ENCODE measurements around a stretch of chr14.

GRCh38 chr14:68047972-68048211 lies 228.3 kb downstream of the RAD51B start:
- PRO-cap = no peak

GRCh38 chr14:68103646-68104320 lies 284.2 kb downstream of the RAD51B start:
- PRO-cap = no peak

GRCh38 chr14:68145070-68145465 lies 325.5 kb downstream of the RAD51B start:
- PRO-cap = no peak

DNA sequence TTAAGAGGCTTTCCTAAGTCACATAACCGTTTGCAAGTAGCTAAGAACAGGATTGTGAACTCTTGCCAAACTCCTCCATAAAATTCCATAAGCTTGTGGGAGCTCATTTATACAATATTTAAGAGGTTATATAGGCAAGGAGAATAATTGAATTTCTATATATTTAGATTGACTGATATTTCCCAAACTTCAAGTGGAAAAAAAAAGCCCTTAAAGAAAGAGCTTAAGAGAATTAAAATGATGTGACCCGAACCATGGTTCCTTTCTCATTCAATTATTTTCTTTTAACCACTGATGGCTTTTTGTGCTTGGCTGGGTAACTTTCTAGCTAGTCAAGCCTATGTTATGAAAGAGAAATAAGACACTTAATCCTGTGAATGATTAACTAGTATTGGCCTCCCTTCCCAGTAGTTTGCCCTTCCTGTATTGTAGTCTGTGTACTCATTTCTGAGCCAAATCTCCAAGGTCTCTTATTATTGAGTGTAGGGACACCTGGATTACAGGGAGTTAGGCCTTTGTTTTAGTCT lies 352.9 kb downstream of the RAD51B start:
- PRO-cap = no peak

- PRO-cap = no peak
These were observed 380.2 kb downstream of the RAD51B start for GRCh38 chr14:68199595-68200423.

GRCh38 chr14:68367535-68368205 lies 425.2 kb downstream of the ZFP36L1 start:
- PRO-cap = no peak

DNA sequence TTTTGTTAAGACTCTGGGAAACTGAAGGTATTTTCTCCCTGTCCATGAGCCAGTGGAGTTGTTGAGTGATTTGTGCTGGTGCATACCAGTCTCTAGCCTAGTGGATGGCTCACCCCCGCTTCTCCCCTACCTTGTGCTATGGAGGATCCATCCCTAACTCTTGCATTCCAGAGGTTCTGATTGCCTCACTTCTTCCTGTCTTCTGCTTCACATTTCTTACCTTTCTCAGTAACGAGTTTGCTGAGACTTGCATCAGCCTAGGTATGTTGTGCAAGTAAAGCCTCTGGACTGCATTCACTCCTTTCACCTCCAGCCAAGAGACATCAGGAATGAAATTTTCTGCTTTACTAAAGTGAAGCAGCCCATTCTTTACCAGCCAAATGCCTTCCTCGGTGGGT lies 391.5 kb downstream of the ZFP36L1 start:
- PRO-cap = no peak

- PRO-cap = no peak
These were observed 391.1 kb downstream of the ZFP36L1 start for GRCh38 chr14:68401720-68402169.

GRCh38 chr14:68420224-68420654 lies 372.6 kb downstream of the ZFP36L1 start:
- PRO-cap = no peak

GRCh38 chr14:68458876-68459620 lies 333.8 kb downstream of the ZFP36L1 start:
- PRO-cap = no peak

DNA sequence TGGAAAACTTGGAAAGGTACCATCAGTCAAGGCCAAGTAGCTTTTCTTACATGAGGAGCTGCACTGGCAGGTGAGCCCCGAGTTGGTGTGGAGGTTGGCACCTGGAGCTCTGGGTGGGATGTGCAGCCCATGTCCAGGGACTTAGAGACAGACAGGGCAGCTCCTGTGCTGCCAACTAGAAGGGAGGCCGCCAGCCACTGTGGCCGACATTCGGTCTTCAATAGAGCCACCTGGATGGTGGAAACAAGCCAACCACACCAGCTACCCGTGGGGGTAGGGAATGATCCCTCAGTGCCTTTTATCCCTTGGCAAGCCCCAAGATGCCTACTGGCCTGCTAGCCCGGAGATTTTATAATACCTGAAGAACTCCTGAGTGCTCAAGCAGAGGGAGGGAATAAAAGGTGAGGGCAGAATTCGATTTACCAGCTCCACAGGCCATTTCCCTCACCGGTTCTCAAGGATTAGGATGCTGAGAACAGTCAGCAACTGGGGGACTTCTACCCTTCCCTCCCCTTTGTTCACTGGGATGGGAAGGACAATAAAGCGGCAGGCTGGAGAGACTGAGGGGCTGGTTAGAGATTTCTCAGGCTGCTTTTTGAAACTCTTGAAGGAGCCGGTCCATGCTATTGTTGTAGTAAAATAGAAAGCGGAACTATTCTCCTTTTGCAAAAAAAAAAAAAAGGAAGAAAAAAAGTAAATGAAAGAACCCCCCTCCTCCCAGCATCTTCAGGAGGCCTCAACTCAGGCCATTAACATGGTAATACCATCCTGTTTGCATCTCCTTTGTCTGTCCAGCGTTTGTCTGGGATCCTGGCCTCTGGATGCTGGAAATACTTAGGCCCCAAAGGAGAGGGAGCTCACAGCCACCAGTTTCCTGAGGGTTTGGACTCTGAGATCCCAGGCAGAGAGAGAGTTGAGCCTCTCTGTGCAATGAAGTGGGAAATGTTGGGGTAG lies 321.6 kb downstream of the ZFP36L1 start:
- PRO-cap = no peak

- PRO-cap = no peak
These were observed 227.7 kb downstream of the ZFP36L1 start for GRCh38 chr14:68565066-68565739.

GRCh38 chr14:68784964-68785466 lies 7.9 kb downstream of the ZFP36L1 start:
- PRO-cap = no peak

GRCh38 chr14:68793315-68793765 lies 473 bp upstream of the ZFP36L1 start:
- PRO-cap = bidirectional peak, plus-strand start at chr14:68793509, minus-strand start at chr14:68793380; bidirectional peak, plus-strand start at chr14:68793872, minus-strand start at chr14:68793602

DNA sequence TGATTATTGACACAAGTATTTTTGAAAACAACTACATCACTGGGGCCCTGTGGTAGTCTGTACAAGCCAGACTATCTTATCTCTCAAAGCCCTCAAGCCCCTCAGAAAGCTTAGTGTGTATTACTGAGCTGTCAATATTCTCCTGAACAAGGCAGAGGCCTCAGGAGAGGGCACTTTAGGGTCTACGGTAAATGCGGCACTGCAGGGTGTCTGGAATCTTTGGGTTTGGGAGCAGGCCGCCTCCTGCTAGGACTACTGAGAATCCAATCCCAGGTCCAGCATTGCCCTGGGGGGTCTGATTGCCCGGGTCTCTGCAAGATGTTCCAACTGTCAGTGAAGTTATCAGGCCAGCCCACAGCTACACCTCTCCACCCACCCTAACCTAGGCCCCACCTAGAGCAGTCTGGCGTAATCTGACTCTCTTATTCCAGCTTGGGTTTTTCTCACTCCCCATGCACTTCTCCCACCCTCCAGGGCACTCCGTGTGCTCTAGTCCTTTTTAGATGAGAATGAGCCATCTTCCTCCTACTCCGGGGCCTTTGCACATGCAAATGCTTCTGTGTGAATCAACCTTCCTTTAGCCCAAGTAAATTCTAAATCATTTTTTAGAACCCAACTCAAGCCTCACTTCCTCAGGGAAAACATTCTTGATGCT lies 4.3 kb upstream of the ZFP36L1 start:
- PRO-cap = no peak

GRCh38 chr14:68821429-68821768 lies 28.5 kb upstream of the ZFP36L1 start:
- PRO-cap = no peak

- PRO-cap = no peak
These were observed 81.7 kb upstream of the ZFP36L1 start for GRCh38 chr14:68874252-68875362.

GRCh38 chr14:68908703-68909647 lies 70.1 kb downstream of the ACTN1 start:
- PRO-cap = no peak

GRCh38 chr14:68919138-68919485 lies 60.0 kb downstream of the ACTN1 start:
- PRO-cap = no peak

- PRO-cap = no peak
These were observed 3.4 kb downstream of the ACTN1 start for GRCh38 chr14:68975712-68976062.

Measured in aorta (tissue), 1 donor.